Measurements from ENCODE around the genes CDYL2 and ATMIN.

GRCh38 chr16:77776454-77776718 is 12.0 kb upstream of the VAT1L start:
- RRBS: no CpG with 5 or more reads among the region's 1 CpG

DNA sequence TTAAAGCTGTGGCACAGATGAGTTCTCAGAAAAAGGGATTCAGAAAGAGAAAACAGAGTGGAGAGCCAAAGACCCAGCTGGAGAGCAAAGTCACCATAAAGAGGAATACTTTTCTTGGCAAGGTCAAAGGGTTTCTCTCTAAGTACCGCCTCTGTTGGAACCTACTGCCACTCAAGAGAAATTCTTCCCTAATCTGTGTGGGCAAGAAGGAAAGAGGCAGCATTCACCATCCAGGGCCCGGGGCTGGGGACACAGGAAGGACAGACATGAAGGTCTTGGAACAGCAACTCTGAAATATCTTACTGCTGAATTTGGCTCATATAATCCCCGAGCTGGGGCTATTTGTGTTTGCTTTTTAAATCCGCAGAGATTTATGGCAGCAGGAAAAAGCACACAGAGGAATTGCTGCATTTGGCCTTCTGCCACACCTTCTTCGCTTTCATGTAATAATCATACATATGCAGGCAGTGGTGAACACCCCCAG is 82.0 kb downstream of the VAT1L start:
- RRBS: no CpG with 5 or more reads among the region's 5 CpGs

GRCh38 chr16:78505387-78505967 is 406.0 kb downstream of the WWOX start:
- RRBS: no CpG with 5 or more reads among the region's 8 CpGs

- RRBS: no CpG with 5 or more reads among the region's 9 CpGs
Measured at GRCh38 chr16:78519321-78520006, 420.0 kb downstream of the WWOX start.

- RRBS: no CpG with 5 or more reads among the region's 6 CpGs
Measured at GRCh38 chr16:78646967-78647567, 547.6 kb downstream of the WWOX start.

DNA sequence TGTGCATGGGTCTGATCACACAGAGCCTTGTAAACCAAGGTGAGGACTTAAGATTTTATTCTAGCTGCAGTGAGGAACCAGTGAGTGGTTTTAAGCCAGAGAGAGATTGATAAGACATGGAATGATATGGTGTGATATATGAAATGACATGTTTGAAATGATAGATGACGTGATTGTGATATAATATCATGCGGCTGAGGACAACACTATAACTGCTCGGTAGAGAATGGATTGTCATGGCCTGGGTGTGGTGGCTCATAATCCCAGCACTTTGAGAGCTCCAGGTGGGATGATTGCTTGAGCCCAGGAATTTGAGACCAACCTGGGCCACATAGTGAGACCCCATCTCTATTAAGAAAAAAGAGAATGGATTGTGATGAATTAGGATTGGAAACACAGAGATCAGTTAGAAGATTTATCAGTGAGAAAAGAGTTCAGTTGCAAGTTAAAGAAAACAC is 615.3 kb downstream of the WWOX start:
- RRBS: no CpG with 5 or more reads among the region's 3 CpGs

- RRBS: no CpG with 5 or more reads among the region's 13 CpGs
Measured at GRCh38 chr16:79307050-79307608, 293.4 kb downstream of the MAF start.

DNA sequence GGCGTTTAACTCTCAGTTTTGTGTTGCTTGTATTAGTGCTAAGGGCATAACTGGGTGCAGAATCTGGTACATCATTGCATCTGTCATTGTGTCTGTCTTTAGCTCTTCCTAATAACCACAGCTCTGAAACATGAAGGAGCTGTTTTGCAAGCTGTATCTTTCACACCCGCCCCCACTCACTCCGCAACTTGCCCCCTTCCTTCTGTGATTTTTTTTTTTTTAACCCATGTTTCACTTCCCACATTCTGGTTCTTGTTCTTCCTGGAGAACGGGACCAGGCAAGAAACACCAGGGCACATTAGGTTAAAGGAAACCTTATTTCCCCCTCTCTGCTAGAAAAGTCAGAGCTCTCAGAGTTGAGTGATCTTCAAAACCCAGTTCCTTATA is 271.7 kb downstream of the MAF start:
- RRBS: no CpG with 5 or more reads among the region's 4 CpGs

GRCh38 chr16:79438330-79438836 is 162.2 kb downstream of the MAF start:
- RRBS: no CpG with 5 or more reads among the region's 18 CpGs

GRCh38 chr16:79469908-79470521 is 130.5 kb downstream of the MAF start:
- RRBS: no CpG with 5 or more reads among the region's 10 CpGs

DNA sequence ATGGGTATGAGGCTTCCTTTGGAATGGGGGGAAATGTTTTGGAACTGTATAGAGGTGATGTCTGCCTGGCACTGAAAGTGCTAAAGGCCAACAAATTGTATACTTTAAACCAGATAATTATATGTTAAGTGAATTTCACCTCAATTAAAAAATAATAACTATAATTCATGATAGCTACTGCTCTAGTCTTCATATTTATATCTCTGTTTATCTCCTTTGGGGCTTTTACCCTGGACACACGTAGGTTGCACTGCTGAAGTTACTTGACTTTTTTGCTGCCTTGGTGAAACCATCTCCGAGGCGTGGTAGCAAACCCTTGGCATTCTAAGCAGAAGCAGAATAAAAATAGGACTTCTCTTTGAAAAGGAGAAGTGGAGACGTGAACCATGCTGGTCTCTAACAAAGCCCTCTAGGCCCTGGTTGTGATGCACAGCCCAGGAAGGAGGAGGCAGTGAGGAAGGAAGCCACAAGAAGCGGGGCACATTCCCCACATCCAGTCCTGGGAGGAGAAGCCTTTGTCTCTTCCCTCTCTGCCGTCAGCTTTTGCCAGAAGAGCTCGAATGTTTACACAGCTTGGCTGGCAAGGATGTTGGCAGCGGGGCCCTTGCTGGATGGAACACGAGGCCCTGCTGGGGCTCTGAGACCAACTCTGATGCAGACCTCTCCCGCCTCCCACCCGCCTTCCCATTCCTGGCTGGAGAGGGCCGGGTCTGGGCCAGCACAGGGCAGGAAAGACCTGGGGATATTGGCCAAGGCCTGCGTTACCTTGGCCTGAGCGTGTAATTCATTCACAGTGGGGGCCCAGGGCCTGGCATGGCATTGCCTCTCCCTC is 91.4 kb downstream of the MAF start:
- RRBS: no CpG with 5 or more reads among the region's 14 CpGs

DNA sequence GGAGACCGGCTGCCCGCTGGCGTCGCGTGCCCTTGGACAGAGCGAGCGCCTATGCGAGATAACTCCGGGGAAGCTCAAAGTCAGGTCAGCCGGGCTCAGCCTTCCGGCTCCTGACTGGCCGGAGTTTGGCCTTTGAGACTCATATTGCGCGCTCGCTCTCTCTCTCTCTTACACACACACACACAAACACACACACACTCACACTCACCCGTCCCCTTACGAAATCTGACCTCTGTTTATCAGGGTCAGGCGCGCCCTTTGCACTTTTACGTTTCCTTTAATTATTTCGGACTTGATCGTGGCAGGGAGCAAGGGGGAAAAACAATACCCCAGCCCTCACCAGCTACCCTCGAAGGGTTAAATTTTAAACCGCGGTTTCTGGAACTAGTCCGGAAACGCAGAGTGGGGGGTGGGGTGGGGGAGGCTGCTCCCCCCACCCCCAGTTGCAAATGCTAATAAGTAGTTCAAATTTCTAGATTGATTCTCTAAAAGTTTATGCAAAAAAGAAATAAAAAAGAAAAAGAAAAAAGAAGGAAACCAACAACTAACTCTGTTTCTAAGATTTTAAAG is 1.0 kb upstream of the MAF start:
- RRBS: 2% methylated on average over 9 of the region's 27 CpGs

- RRBS: no CpG with 5 or more reads among the region's 10 CpGs
Measured at GRCh38 chr16:80050922-80051392, 450.4 kb upstream of the MAF start.

DNA sequence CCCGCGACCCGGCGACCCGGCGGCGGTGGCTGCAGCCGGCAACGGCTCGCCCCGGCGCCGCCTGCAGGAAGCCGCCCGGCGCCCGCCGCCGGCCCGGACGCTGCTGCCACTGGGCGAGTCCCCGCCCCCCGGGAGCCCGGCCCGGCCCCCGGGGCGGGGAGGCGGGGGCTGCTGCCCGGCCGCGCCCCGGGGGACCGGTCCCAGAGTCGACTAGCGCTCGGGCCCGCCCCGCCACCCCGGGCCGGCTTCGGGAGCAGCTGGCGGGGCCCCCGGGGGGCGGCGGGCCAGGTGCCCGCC is at the start of gene CDYL2:
Gene CDYL2, minus strand, starts transcription at position 111 of the 297 bp plus-strand sequence.
- RRBS: 3% methylated on average over 14 of the region's 47 CpGs

- RRBS: 19% methylated on average over 7 of the region's 33 CpGs
Measured at GRCh38 chr16:80932752-80933398, 73.8 kb downstream of the CMC2 start.

- RRBS: no CpG with 5 or more reads among the region's 6 CpGs
Measured at GRCh38 chr16:80996866-80997254, 9.8 kb downstream of the CMC2 start.

DNA sequence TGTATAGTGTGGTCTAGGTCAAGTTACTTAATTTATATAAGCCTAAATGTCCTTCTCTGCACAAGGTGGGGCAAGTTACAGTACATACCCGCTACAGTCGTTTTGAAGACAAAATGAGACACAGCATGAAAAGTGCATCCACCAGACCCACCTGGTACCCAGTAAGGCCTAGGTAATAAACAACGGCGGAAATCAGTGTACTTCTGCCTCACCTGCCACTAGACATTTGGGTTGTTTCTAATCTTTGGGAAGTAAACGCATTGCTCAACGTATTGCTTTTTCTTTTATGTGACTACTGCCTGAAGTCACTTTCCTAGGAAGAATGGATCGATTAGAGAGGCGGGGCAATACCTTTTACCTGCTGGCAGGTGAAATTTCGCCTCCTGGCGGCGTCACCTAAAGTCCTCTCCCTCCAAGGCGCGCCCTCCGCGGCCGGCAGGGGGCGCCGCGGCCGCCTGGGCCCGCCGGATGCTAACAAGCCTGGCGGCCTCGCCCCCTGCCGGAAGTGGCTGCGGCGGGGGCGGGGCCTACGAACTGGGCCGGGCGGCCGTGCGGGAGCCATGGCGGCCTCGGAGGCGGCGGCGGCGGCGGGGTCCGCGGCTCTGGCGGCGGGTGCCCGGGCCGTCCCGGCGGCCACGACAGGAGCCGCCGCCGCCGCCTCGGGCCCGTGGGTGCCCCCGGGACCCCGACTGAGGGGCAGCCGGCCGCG is at the start of gene ATMIN:
Gene ATMIN, plus strand, starts transcription at position 532 of the 709 bp plus-strand sequence.
- RRBS: 2% methylated on average over 18 of the region's 60 CpGs

DNA sequence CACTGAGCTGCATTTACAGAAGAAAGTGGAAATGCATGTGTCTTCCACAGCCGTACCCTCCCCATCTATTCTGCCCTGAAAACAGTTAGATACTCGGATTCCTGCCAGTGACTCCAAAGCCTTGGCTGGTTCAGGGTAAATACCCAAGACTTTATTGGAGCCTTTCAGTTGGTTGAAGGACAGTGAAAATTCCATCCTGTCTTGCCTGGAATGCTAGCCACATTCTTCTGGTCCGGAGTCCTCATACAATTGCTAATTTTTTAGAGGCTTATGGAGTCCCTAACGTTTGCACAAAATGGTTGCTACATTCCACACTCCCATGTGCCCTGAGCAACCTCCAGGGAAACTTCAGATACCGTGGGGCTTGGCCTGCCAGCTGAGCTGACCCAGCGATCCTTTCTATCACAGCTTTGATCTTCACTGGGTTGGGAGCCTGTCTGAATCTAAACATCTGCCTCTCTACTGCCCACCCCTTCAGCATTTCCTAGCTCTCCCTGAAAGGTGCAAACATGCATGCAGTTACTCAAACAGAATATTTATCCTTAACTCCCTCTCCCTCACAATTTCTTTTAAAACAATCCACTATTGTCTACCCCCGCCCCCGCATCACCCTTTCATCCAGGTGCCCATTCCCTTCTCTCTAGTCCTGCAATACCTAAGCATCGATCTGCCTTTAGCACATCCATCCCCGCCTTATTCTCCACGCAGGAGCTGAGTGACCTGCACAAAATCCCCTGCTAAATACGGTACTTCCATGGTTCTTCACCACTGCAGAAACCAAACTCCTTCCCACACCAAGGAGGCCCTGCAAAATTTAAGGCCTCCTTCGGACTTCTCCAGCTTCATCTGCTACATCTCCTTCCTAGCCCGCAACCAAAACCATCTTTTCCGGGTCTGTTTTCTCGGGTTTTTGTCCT is 914 bp upstream of the GAN start:
- RRBS: no CpG with 5 or more reads among the region's 16 CpGs

- RRBS: no CpG with 5 or more reads among the region's 5 CpGs
Measured at GRCh38 chr16:81462383-81462953, 17.9 kb downstream of the CMIP start.

- RRBS: no CpG with 5 or more reads among the region's 18 CpGs
Measured at GRCh38 chr16:81469302-81470624, 25.2 kb downstream of the CMIP start.